Psoas muscle (tissue), 2 donors: ENCODE results near the genes SAMD7, SEC62 and PHC3.

DNA sequence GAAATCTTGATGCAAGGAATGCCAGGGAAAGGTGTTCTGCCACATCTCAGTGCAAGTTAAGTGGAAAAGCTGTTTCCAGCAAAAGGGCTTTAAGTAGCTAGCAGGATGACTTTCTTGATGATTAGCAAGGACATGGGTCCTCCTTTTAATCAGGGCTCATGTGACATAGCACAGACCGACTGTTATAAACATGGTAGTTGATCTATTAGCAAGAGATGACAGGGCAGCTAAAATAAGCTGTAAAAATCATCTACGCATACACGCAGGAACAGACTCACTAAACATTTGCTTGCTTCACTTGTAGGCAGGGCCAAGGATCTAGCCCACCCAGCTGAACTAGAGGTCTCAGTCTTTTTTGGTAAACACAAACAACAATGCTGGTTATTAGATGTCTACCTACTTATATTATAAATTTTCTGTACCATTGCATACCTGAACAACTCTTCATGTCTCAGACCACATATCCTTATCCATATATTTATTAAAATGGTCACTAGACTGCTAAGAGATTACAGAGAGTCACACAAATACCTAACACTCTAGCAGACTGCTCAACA, 68.9 kb downstream of the GOLIM4 start:
- PRO-cap, 2 experiments: peak in 1 of 2 experiments; most common plus-strand start position 297 of the sequence (in 1)

DNA sequence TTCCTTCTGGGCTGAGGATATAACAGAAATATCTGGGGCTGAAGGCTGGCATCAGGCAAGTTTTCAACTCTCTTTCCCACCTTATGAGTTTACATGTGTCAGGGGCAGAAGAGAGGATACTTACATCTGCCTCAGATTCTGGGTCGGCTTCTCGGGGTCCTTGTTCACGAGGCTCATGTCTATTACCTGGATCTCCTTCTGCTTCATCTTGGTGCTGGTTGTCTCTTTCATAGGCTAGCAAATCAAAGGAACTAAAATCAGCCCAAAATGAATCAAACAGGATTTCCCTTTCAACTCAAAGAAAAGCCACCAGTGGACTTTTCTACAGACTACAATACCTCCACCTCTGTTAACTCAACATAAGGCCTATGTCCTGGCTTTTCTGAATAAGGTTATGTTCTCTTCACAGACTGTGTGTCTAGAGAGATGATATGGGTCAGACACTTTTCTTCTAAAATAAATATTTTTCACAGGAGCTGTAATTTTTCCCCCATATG, 68.1 kb downstream of the GOLIM4 start:
- PRO-cap, 2 experiments: no peak in any of the 2 experiments

GRCh38 chr3:168044878-168045424, 50.8 kb downstream of the GOLIM4 start:
- PRO-cap, 2 experiments: no peak in any of the 2 experiments

DNA sequence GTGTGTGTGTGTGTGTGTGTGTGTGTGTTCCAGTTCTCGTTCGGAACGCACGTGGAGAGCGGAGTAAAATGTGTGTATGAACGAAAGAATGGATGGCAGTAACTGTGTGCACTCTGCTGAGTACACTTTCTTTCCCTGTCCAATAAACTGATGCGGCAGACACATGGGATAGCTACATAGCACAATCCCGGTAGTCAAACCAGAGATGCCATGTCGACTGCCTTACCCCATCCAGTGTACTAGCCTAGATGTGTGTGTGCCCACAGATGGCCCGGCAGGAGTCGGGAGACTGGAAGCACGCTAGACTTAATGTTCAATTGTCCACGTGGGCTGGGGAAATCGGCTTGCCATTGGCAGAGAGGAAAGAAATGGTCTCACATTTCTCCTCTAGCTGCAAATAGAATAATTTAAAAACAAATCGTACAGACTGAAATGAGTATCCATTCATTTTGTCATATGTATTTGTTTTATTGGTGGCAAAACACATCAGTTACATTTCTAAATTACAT, 584 bp upstream of the GOLIM4 start:
- PRO-cap, 2 experiments: peak in 2 of 2 experiments; most common minus-strand start position 282 of the sequence (in 2)

- PRO-cap, 2 experiments: no peak in any of the 2 experiments
Measured at GRCh38 chr3:169389233-169389516, 274.3 kb downstream of the MECOM start.

GRCh38 chr3:169509988-169510858, 153.3 kb downstream of the MECOM start:
- PRO-cap, 2 experiments: no peak in any of the 2 experiments

DNA sequence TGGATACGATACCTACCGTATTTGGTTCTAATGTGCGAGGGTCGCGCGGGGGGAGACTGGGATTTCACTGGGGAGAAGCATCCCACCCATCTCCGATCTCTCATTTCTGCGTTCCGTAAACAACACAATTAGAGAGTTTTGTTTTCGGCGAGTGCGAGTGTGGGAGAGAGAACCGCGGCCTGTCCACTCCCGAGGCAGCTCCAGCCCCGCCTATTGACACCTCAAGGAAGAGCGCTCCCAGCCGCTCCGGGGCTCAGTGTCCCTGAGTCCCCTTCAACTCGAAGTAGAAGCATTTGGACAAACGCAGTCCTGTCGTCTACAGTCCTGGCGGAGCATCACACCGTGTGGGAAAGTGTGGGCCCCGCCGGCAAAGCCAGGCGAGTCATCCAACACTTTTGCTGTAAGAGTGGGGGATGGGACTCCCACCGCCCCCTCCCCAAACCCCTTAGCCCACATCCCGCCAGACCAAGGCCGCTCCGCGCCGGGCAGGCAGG, 1.7 kb downstream of the MECOM start:
- PRO-cap, 2 experiments: no peak in any of the 2 experiments

DNA sequence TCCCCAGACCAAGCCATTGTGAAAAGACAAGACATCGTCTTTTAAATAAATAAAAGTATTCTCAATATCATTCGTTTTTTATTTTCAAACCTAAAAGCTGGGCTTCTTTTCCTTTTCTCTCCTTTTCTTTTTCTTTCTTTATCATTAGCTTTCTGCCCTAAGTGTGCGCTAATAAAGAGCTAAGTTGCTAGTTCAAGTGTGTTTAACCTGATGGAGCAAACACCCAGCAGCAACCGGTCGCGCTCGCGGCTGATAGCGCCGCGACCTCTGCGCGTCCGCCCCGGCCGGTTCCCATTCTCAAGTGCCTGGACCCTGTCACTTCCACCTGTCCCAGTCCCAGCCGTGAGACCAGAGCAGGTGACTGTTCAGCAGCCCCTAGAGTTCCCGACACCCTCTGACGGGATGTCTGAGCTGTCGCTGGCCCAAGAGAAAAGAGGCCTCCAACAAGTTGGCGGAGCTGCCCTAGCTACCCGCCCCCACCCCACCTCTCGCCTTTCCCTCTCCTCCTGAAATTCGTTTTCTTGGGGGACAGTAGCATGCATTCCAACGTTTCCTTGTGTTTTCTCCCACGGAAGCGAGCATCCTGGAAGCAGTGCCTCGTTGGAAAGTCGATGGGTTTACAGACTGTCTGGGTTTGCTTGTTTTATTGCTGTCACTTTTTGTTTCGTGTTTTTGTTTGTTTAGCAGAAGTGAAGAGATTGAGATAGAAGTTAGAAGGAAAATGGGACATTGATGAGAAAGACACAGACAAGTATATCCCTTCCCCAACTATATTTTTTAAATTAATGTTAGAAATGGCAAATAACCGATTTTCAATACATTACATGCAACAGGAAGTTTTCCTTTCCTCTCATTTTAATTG, 3.1 kb upstream of the MECOM start:
- PRO-cap, 2 experiments: no peak in any of the 2 experiments

GRCh38 chr3:169699396-169700204, 36.1 kb upstream of the MECOM start:
- PRO-cap, 2 experiments: no peak in any of the 2 experiments

DNA sequence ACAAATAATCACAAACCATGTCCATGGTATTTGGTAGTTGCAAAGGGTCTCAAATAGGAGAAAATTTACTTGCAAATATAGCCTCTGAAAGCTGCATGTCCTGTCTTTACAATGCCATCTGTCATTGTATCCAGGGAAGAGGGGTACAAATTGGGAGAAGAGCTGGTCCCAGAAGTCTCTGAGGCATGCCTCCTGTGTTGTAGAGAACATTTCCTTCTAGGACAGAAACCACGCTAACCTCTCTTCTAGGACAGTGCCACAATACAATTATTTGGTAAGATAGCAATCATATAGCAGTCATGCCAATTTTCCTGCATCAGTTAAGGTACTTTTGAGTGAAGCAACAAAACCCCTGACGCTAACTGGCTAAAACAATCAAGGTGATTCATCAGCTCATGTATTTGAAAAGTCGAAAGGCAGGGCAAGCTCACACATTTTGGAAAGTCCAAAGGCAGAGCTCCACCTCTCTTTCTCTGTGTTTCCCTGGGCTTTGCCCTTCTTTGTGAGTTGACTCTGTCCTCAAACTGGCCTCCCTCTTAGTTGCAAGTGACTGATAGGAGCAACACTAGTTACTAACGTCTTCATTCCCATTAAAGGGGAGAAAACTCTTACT, 14.7 kb downstream of the ACTRT3 start:
- PRO-cap, 2 experiments: no peak in any of the 2 experiments

- PRO-cap, 2 experiments: peak in 2 of 2 experiments; most common plus-strand start chr3:169772222 (in 2)
Measured at GRCh38 chr3:169771732-169772558, 1.3 kb upstream of the MYNN start.

- PRO-cap, 2 experiments: no peak in any of the 2 experiments
Measured at GRCh38 chr3:169835957-169836418, 23.3 kb upstream of the LRRC34 start.

GRCh38 chr3:169911162-169911705, at the start of gene SAMD7:
TSS of gene SAMD7 (plus strand) at chr3:169911572.
- PRO-cap, 2 experiments: no peak in any of the 2 experiments

DNA sequence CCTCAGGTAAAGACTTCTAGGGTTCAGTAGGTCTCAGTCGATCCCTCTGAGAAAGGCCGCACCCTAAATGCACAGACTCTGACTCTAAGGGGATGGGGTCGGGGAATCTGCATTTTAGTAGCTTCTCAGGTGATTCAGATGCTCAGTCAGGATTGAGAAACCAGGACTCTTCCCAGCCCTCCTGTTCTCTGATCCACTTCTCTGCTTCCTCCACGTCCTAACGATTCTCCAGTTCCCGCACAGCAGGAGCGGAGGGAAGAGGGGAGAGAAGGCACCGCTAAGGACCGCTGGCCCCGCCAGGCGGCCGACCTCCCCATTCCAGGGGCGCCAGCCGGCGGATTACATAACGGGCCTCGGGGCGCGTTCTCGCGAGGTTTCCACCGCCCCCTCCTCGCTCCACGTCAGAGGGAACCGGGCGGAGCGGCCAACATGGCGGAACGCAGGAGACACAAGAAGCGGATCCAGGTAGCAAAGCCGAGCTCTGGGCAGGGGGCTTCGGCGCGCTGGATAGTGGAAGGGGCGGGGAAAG, at the start of gene SEC62:
Gene SEC62, plus strand, starts transcription at position 414 of the 529 bp plus-strand sequence.
- PRO-cap, 2 experiments: peak in 2 of 2 experiments; most common plus-strand start position 404 of the sequence (in 2); most common minus-strand start position 341 of the sequence (in 2)

DNA sequence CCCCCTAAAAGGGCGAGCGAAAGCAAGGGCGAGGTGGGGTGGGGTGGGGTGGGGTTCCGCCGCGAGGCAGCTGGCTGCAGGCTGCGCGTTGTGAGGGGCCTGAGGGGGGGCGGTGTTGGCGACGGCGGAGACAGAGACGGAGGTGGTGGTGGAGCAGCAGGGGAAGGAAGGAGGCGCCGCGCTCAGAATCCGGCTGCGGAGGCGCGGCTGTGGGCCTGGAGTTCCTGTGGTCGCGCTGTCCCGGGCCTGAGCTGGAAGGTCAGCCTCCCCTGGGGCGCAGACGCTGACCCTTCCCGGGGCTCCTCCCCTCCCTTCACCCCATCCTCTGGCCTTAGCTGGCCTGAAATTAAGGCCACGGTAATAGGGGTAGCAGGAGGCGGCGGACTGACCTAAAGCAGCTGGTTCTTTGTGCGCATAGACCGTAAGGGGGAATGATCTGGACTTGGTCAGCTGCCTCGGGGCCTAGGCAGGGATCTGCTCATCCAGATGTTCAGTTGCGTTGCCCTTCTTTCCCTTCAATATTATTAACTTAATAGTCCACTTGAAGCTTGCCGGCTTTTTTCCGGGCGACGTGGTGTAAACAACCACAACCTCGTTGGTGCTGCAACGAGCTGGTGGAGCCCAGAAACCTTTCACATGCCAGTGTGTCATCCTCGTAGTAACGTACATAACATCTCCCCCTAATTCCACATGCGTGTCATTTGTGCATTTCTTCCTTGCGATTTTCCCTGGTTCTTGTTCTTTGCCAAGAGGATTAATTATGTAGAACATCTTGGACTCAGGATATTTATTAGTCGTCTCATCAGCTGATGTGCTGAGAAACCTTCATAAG, 532 bp downstream of the SEC62 start:
- PRO-cap, 2 experiments: peak in 1 of 2 experiments; most common plus-strand start position 360 of the sequence (in 1); most common minus-strand start position 234 of the sequence (in 1)

GRCh38 chr3:170049580-170050246, 11.9 kb downstream of the GPR160 start:
- PRO-cap, 2 experiments: no peak in any of the 2 experiments

DNA sequence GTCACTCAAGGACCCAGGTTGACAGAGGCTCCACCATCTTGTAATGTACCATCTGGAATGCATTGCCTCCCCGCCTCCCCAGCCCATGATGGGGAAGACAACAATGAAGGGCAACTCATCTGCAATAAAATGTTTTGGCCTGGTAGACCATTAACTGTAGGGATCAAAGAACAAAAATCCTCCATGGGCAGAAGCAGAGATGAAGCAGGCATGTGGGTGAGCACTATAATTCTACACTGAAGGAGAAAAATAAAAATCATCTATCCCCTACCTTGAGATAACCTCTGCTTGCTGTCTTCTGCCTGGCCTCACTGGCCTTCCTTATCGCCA, 37.7 kb downstream of the GPR160 start:
- PRO-cap, 2 experiments: no peak in any of the 2 experiments

DNA sequence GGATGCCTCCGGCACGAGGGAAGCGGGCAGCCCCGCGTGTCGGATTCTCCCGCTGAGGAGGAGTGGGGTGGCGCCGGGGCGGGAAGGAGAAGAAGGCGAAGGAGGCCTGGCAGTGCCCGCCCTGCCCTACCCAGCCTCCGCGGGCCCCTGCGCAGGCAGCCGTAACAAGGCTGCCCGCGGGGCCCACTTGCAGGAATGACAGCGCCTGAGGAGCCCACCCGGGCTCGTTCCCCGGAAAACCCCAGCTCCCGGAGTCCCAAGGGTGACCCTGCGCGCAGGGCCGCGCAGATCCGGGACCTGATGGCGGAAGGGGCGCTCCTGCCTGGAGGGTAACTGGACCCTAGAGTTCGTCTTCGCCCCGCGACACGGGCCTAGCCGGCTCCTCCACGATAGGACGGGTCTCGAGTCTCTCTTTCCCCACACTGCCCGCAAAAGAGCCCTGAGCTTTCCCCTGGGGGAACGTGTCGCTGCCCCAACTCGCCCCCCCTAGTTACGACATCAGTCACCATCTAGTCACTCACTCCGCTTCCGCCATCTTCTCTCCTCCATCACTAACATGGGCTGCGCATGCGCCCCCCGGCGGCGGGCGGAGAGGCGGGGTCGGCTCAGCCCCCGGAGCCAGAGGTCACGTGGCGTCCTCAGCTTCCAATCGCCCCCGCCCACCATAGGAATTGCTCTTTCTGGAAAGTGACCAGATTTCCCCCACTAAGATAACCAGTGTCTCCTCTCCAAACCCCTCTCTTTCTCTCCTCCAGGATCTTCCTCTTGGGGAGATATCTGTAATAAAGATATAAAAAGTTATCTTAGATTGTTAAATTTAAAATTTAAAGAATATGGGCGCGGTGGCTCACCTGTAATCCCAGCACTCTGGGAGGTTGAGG, at the start of gene PHC3:
Gene PHC3, minus strand, starts transcription at position 553 of the 881 bp plus-strand sequence.
- PRO-cap, 2 experiments: peak in 2 of 2 experiments; most common minus-strand start position 553 of the sequence (in 2)

DNA sequence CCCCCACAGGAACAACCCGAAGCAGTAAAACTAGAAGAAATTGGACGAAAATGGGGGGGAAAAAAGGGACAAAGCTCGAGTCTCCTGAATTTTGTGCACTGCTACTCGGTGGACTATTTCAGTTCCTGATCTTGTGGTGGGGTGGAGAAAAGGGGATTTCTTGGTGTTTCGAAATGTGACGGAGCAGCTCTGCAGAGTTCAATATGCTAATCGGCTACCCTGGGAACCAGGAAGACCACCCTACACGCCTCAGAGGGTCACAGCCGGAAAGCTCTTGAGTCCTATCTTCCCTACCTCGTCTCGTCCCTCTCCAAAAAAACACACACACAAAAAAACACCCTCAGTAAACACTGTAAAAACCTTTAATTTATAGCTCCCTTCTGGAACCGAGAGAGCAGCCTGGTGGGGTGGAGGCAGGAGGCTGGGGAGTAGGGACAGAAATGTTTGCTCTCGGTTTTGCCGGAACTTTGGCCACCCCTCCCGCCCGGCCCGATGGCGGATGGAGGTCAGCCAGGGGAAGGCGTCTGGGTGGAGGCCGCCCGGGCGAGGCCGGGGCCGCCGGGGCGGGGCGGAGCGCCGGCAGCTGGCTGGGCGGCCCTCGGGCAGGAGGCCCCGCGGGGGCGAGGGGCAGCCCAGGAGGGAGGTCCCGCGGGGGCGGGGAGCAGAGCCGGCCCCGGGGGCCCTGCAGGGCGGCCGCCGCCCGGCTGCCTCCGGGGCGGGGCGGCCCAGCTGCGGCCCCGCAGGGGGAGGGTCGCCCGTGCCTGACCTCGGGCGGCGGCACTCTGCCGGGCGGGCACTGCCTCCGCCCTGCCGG, 1.0 kb upstream of the SKIL start:
- PRO-cap, 2 experiments: peak in 2 of 2 experiments; most common plus-strand start position 664 of the sequence (in 2); most common minus-strand start position 501 of the sequence (in 2)

DNA sequence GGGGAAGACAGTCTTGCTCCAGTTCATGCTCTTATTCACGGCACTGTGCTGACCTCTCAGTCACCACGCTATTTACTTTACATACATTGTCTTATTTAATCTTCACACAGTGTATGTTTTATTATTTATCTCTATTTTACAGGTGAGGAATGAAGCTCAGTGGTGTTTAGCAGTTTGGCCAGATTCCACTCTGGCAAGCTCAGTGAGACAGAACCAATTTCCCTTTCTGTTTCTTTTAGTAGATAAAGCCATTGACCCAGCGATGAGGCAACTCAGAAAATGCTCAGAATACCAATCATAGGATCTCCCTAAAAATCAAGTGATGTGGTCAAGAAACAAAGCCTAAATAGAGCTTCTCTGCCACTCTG, 110.0 kb downstream of the RPL22L1 start:
- PRO-cap, 2 experiments: no peak in any of the 2 experiments